Neural cell (in vitro differentiated cells): ENCODE measurements around a stretch of chr2.

- RAMPAGE, long total RNA, result no peak
These were observed 12.4 kb downstream of the CRIM1 start for GRCh38 chr2:36367826-36368490.

GRCh38 chr2:36414430-36414918 is 58.9 kb downstream of the CRIM1 start:
- RAMPAGE, long total RNA, result no peak

DNA sequence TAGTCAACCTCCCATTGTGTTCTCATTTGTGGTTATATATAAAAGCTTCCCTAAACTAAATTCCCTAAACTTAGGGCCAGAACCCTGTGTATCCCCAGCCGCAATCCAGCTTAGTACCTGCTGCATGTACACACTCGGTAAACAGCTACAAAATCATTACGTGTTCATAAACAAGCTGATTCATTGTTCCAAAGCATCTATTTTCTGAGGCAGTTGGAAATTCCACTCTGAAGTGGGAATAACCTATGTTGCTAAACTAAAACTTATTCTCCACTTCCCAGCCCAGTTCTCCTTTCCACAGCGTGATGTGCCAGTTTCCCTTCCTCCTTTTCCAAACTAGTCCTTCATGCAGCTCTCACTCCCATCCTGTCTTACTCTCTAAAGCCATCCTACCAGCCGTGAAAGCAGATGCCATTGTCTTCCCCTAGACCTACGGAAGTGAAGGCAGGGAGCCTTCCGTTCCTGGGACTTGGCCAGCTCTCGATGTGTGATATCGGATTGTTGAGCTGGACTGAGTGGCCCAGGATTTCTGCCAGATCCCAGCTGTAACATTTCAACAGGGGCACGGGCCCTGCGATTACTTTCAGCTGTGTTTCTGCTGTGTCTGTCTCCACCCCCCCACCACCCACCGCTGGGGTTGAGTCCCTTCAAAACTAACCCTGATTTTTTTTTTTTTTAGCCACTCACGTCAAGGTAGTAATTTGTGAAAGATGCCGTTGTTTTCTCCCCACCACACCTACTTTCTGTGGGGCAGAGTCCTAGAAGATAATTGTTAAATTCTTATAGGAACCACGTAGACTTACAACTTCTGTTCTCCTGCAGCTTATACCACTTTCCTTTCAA is 100.8 kb downstream of the CRIM1 start:
- RAMPAGE, long total RNA, result no peak

DNA sequence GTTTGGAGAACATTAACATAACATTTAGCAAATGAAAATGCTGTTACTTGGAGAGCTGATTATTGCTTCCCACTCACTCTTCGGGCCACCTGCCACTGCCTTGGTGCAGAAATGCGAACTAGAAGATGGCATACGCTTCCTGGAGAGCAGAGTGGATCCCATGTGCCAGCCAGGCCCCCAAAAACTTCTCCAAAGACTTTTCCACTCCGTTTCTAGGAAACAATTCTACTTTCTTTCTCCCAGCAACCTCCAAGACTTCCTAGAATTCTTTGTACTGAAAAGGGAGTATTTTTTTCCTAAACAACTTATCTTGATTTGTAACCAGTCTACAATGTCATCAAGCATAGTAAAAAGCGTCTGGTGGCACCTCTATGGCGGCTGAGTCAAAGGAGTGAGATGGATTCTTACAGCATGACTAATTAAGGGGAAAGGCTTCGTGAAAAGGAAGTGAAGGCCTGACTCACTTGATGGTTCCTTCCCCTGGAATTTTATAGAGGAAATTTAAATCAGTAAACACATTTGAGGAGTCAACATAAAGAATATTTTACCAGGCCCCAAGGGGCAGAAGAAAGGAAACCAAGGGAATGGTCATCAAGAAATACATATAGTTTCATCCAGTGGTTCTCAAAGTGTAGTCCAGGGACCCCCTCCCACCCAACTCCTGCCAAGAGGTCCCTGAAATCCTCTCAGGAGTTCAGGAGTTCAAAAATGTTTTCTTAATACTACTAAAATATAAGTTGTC is 36.5 kb downstream of the FEZ2 start:
- RAMPAGE, long total RNA, result no peak

DNA sequence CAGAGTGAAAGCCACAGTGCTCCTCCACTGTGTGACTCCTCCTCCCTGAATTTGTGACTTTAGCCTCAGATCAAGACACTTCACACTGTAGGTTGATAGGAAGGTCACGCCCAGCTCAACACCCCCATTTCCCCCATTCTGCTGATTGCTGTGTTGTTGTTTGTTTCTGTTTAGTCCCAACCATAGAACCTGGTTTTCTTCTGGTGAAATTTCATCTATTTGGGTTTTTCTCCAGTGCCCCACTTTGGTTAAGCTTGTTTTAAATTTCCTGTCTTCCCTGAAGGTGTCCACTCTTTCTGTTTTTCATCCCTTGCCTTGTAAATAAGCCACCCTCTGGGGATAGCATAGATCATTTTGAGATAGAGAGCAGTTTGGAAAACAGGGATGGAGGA is 102.3 kb downstream of the VIT start:
- RAMPAGE, long total RNA, result no peak

DNA sequence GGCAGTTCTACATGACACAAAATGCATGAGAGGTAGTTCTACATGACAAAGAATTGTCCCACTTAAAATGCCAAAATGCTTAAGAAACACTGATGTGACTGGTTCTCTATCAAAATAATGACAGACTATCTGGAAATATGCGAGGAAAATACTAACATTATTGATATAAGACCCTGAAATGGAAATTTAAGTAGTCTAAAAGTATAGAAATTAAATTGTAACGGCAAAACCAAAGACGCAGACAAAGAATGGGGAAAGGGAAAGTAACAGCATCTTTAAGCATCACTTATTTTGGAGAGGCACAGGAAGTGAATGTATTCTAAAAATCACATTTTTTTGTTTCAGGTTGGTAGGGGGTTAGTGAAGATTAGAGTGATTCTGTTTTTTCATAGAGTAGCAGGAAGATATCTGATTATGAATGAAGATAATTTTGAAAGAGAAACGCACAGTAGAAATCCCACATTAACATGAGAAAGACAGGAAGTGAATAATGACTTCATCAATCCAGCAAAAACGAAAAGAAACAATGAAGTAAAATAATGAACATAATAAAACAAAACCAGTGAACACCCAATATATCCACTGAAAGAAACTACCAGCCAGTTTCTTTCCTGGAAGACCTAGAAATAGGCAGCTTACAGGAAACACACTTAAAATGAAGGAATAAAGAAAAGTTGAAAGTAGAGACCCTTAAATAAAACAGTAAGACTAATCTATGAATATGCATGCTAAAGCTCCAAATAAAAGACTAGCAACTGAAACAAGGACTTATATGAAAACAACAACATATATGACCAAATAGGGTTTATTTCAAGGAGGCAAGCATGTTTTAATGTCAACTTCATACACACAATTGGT is 131.2 kb downstream of the STRN start:
- RAMPAGE, long total RNA, result no peak

- RAMPAGE, long total RNA, result no peak
These were observed 82.4 kb downstream of the STRN start for GRCh38 chr2:36883753-36884422.

DNA sequence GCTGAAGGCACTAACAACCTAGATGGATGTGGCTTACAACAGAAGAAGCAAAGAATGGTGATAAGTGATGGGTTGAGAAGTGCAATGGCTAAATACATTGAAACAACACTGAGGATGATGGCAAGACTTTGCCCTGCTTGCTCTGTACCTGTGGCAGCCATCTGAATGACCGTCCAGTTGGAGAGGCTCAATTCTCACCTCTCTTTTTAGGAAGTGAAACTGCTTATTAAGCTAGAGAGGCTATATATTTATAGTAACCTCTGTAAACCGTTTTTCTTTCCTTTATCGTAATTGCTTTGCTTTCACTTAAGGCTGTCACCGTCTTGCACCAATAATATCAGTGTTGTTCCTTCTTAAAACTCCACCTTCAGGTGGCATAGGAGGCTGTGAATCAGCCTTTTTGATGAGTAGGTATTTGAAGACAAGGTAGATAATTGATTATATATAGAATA is 5.8 kb downstream of the GPATCH11 start:
- RAMPAGE, long total RNA, result no peak

DNA sequence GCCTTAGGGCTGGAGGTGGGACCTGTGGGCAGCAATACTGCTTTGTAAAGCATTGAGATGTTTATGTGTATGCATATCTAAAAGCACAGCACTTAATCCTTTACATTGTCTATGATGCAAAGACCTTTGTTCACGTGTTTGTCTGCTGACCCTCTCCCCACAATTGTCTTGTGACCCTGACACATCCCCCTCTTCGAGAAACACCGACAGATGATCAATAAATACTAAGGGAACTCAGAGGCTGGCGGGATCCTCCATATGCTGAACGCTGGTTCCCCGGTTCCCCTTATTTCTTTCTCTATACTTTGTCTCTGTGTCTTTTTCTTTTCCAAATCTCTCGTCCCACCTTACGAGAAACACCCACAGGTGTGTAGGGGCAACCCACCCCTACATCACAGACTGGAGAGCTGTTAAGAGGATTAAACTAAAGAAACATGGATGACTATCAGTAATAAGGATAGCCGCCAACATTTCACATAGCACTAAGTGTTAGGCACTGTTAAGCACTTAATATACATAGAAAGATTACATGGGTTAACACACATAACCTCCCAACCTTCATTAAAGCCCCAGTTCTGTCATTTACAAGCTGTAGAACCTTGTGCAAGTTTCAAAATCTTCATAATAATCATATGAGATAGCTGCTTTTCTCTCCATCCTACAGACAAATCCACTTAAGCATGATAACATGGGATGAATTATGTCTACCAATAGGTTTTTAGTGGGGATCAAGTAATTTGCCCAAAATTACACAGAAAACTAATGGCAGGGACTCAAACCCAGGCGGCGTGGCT is 5.3 kb downstream of the CEBPZ start:
- RAMPAGE, long total RNA, result no peak

- RAMPAGE, long total RNA, result no peak
These were observed 47.4 kb downstream of the CDC42EP3 start for GRCh38 chr2:37624031-37624414.

GRCh38 chr2:37646018-37646378 is 25.4 kb downstream of the CDC42EP3 start:
- RAMPAGE, long total RNA, result no peak

DNA sequence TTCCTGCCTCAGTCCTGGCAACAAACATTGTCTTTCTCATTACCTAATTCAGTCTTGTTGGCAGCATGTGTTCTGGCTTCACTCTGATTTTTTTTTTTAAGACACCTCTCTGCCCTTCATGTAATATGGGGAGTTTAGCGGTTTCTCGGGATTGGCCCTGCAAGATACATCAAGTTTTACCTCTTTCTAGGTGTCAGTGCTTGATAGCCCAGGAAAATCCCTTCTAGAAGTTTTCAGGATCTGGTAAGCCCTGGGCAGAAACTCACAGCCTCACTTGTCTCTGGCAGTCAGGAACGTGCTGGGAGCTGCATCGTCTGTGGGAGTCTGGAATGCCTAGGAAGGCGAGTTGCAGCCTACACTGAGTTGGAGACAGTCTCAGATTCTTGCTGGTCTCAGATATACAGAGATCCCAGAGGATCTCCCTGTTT is 104.3 kb upstream of the CDC42EP3 start:
- RAMPAGE, long total RNA, result no peak

GRCh38 chr2:37786690-37787332 is 115.4 kb upstream of the CDC42EP3 start:
- RAMPAGE, long total RNA, result no peak

GRCh38 chr2:37918899-37919106 is 6.3 kb upstream of the RMDN2 start:
- RAMPAGE, long total RNA, result no peak

- RAMPAGE, long total RNA, result no peak
These were observed 5.4 kb upstream of the RMDN2 start for GRCh38 chr2:37919530-37920275.

DNA sequence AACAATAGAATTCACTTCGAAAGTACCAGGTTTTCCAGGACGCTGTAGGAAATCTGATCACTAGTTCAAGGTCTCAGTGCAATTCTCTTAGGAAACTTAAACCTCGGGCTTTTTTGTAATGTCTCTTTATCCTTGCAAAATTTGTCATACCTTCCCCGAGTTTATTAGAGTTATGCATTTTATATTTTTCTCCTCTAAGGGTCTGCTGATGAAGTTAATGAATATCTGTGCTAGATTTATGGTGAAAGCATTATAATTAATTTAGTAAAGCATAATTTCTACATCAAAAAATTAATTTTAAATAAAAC is 869 bp downstream of the RMDN2 start:
- RAMPAGE, long total RNA, result no peak

GRCh38 chr2:38073804-38074557 is 2.0 kb downstream of the CYP1B1 start:
- RAMPAGE, long total RNA, result no peak

GRCh38 chr2:38437985-38438517 is 61.0 kb upstream of the ATL2 start:
- RAMPAGE, long total RNA, result no peak

- RAMPAGE, long total RNA, result no peak
These were observed 70.0 kb upstream of the ATL2 start for GRCh38 chr2:38446922-38447671.

DNA sequence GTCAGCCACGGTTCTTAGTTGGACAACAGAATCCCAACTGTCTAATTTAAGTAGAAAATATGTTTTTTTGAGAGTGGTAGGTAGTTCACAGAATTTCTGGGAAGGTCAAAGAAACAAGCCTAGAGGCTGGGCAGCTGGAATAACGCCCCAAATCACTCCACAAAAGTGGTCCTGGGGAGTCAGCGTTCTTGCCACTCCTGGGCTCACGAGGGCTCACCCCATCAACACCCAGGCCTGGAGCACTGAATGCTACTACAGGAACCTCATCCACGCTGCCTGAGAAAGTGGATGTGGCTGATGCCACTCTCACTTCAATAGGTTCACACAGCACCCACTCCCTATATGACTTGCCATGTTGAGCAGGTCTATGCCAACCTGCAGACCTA is 76.3 kb upstream of the ATL2 start:
- RAMPAGE, long total RNA, result no peak